Colon Carcinoma Metastatic in the Lung (tissue), 2 donors: ENCODE results near the genes EGR4 and NAT8.

DNA sequence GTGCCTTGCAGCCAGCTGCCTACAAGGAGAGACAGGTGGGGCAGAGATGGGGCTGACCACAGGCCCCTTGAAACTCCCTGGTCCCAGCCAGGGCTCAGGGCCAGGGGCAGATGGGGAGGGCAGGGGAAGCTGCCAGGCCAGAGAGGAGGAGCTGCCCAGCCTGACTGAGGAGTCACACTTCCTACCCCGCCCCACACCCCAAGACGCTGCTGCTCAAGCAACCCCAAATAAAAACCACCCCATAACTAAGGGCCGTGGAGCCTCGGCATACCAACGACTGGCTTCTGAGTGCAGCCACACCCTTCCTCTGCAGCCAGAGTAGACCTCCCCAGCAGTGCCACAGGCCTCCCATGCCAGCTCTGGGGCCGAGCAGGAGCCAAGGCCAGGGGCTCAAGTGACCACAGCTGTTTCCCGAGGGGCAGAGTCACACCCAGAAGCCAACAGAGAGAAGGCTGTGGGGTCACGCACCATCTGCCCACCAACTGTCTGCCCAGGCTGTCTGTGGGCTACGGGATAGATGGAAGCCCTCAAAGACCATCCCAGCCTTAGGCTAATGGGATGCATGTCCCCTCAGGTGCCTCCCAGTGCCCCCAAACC is 5.2 kb downstream of the RAB11FIP5 start:
- PRO-cap, 2 experiments, result no peak in any of the 2 experiments

- PRO-cap, 2 experiments, result peak in 2 of 2 experiments; most common plus-strand start chr2:73269583 (in 1); most common minus-strand start chr2:73269492 (in 1)
Measured at GRCh38 chr2:73269317-73269776, 14.9 kb downstream of the FBXO41 start.

DNA sequence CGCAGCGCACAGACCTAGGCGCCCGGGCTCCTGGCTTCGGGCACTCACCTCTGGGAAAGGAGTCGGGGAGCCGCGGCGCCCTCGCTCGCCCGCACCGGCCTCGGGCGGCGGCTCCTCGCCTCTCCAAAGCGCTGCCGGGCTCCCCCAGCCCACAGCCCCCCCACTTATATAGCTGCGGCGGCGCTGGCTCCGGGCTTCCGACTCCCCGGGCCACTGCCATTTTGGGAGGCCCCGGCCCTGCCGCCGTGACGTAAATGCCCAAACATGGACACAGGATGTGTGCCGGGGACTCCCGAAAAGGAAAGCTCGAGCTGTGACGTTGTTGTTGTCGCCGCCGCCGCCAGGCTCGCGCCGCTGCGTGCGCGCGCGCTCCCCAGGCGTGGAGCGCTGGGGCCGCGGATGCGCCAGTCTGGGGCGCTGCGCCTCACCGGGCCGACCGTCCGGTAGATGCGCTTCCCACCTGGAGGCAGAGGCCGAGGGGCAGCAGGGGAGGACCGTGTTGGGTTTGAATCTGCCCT is at the start of gene EGR4:
Gene EGR4 (minus strand): TSS at position 142 of the 518 bp plus-strand sequence.
- PRO-cap, 2 experiments, result no peak in any of the 2 experiments

DNA sequence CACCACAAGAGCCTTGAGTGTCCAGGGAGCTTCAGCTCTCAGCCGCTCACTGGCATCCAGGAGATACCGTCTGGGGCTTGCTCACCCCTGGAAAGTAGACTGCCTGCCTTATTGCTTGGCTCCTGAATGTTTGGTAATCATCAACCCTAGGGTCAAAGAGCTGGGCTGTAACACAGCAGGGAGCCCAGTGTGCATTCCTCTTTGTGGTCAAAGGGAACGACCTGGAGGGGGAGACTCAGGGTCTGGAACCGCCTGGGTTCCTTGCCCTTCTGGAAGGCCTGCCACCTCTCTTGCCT is at the start of gene NAT8:
Gene NAT8 (minus strand): TSS at position 101 of the 296 bp plus-strand sequence.
- PRO-cap, 2 experiments, result no peak in any of the 2 experiments

DNA sequence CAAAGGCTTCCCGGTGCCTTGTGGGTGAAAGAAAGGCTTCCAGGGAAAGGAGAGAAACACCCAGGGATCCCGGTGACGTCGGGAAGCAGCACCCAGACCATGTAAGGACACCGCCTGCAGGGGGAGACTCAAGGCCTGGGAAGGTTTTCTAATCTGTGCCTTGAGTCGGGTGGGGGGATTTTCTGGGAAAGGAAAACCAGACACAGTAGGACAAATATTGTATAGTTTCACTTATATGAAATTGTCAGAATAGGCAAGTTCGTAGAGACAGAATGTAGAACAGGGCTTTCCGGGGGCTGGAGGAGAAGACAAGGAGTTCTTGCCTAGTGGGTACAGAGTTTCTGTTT is 42.7 kb upstream of the NAT8 start:
- PRO-cap, 2 experiments, result no peak in any of the 2 experiments

- PRO-cap, 2 experiments, result no peak in any of the 2 experiments
Measured at GRCh38 chr2:73751129-73751625, 14.0 kb upstream of the TPRKB start.

DNA sequence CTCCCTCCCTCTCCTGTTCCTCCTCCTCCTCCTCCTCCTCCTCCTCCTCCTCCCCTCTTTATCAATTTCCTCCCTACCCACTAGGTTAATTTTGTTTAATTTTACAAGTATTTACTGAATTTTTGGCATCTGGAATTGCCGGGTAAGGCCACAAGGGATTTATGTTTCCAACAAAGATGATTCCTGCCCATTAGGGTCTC is 6.3 kb upstream of the DGUOK start:
- PRO-cap, 2 experiments, result no peak in any of the 2 experiments

DNA sequence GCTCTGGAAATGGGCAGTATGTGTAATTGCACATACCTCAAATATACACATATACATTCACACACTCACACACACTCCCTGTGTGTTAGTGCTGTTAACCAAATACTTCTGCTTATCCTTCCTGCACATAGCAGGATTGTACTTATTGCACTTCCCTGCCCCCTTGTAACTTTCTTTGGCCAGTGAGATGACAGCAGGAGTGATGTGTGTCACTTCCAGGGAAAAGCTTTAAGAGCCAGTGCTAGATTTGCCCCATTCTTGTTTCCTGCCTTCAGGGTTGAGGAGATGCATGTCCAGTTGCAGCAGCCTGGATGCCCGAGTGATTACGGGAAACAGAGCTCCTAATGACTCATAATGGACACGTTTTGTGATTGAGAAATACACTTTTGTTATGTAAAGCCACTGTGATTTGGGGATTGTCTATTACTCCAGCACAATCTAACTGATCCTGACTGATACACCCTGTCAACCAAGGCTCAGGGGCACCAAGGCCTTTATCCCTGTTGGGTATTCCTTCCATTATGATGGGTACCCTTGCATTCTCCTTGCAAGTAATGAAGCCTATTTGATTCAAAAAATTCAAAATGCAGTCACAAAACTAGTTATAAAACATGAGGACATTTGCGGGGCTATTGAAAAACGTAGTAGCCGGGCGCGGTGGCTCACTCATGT is 5.0 kb upstream of the TET3 start:
- PRO-cap, 2 experiments, result no peak in any of the 2 experiments

GRCh38 chr2:74030624-74031394 is 46.1 kb downstream of the TET3 start:
- PRO-cap, 2 experiments, result no peak in any of the 2 experiments

DNA sequence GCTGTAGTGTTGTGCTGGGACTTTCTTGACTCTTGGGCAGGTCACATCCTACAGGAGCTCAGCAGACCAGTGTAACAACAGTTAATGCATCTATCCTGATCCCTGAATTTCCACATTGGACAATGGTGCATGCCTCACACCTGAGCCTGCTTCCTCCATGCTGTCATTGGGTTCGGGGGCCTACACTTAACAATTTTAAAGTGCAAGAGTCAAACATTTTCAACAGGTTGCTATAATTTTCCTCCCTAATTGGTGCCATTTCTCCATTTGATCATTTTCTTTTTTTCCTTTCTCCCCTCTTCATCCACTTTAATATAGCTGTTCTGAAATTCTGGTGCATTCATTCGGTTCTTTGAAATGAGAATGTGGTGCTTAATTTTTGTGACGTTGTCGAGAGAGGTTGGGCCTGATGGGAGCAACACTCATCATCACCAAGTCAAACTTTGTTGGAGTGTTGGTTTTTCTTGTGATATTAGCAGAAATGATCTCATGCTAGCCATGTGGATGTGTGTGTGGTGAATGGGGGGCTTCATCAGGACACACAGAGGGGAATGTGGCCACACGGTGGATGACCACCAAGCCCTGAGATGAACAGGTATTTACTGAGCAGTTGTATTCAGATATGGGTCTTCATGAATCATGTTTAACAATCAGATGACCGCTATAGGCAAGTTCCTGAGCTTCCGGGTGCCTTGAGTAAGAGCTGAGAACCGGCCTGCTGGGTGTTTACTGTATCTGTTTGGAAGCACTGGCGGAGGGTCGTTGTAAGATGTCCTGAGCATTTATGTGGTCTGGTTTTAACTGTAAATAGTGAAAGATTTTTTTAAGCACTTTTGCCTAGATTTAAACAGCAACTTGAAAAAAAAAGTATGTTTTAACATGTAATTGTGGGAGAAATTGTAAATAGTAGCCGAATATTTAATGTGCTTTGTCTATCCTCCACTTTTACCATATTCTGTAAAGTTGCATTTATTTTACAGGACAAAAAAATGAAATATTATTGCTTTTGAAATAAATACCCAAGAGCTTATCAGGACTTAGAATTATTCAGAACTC is 44.1 kb downstream of the BOLA3 start:
- PRO-cap, 2 experiments, result no peak in any of the 2 experiments

DNA sequence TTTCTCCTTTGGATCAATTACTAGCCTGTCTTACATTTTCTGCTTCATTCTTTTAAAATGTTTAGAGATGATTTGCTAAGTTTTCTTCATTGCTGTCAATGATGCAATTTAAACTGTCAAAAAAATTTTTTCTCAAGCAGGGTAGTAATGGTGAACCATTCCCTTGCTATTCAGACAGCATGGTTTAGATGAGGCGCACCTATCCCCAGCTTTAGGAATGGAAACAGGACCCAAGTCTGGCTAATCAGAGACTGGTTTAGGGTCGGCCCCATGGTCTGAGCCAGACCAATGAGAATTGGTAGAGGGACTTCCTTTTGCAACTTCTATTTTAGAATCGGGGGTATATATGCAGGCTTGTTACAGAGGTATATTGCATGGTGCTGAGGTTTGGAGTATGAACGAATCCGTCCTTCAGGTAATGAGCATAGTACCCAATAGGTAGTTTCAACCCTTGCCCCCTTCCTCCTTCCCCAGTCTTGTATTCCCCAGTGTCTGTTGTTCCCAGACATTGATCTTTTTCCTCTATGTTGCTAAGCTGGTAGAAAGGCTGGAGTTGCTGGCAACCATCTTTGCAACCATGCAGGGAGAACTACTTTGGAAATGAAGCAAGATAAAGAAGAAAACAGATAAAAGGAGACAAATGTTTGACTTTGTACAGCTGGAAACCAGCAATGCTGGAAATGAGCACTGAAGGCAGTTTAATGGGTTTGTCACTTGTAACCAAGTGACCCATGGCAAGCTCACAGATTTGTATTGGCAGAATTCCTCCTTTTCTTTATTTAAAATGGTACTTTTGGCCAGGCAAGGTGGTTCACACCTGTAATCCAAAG is 1.6 kb upstream of the BOLA3 start:
- PRO-cap, 2 experiments, result no peak in any of the 2 experiments

- PRO-cap, 2 experiments, result no peak in any of the 2 experiments
Measured at GRCh38 chr2:74205394-74206019, 7.1 kb downstream of the MTHFD2 start.

GRCh38 chr2:74462426-74463009 is 2.7 kb downstream of the MOGS start:
- PRO-cap, 2 experiments, result no peak in any of the 2 experiments

DNA sequence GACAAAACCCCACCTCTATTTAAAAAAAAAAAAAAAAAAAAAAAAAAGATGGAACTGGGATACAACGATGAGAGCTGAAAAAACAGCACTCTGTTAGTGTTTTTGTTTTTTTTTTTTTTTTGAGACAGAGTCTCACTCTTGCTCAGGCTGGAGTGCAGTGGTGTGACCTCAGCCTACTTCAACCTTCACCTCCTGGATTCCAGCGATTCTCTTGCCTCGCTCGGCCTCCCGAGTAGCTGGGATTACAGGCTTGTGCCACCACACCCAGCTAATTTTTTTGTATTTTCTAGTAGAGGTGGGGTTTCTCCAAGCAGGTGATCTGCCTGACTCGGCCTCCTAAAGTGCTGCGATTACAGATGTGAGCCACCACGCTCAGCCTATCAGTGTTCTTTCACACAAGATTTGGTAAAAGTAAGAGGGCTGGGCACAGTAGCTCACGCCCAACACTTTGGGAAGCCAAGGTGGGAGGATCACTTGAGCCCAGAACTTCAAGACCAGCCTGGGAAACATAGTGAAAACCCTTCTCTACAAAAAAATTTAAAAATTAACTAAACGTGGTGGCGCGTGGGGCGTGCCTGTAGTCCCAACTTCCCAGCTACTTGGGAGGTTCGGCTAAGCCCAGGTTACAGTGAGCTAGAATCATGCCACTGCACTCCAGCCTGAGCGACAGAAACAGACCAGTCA is 1.2 kb downstream of the MRPL53 start:
- PRO-cap, 2 experiments, result no peak in any of the 2 experiments

GRCh38 chr2:74576598-74577275 is 22.2 kb downstream of the DOK1 start:
- PRO-cap, 2 experiments, result no peak in any of the 2 experiments

DNA sequence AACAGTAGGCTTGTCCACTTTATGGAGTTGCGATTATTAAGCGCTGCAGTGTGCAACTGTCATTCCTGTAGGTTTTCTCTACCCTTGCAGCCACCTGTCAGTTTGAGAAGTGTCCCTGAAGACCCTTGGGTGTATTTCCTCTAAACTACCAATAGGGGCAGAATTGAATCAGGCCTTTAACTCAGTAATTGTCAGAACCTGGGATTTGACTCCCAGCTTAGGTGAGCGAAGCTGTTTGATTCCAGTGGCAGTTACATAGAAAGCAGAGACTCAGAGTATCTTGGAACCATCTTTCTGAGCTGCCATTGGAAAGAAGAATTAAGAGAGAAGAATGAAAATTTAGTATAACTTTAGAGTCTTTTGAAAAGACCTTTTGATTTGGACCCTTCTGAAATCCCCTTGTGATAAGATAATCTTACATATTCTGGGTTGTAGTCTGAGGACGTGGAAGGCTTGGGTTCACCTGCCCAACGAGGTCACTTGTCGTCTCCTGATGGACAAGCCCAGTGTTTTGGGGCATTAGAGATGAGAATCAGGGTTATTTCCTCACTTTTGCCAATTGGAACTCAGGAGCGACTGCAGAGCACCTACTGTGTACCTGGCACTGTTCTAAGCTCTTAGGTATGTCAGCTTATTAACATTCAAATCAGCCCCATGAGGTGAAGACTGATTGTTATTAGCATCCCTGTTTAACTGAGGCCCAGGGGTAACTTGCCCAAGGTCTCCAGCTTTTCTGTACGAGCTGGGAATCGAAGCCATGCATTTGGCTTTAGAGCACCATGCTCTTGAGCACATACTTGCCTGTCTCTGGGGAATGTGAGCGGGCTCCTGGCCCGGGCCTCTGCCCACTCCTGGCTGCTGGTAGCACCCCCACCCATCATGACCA is 2.8 kb downstream of the HK2 start:
- PRO-cap, 2 experiments, result no peak in any of the 2 experiments

DNA sequence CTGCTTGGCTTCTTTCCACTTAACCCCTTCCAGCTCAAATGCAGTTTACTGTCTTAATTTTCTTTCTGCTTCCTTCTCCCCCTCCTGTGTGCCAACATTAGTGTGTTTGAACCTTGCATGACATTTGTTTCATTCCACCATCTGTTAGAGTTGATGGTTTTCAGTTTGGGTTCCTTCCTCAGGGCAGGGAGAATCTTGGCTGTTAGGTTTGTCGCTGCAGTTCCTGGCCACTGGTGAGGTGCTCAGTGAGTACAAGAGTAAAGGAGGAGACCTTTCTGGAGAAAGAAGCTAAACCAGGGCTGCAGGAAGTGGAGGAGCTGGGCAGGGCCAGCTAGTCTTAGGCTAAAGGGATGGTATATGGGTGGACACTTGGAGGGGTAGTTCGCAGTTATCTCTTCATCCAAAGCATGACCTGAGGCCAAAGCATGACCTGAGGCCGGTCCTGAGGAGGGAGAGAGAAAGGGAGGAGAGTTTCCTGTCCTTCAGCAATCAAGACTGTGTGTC is 4.1 kb downstream of the HK2 start:
- PRO-cap, 2 experiments, result no peak in any of the 2 experiments

- PRO-cap, 2 experiments, result no peak in any of the 2 experiments
Measured at GRCh38 chr2:74841520-74842264, 7.8 kb downstream of the HK2 start.

DNA sequence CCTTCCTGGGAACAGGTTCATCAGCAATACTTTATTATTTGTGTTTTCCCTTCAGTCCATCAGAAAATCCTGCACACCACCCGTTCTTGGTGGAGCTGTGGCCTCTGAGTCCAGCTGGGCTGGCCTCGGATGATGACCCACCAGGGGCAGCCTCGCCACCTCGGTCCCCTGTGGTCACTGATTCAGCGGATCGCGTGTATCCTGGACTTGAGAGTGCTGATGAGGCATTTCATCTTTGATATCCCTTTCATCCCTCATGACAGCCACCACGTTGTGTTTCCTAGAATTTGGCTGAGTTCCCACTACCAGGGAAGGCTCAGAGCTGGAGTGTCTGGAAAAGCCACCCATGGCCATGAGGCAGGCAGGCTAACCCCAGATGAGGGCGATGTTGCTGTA is 31.3 kb downstream of the HK2 start:
- PRO-cap, 2 experiments, result no peak in any of the 2 experiments

GRCh38 chr2:74891111-74892127 is 57.5 kb downstream of the HK2 start:
- PRO-cap, 2 experiments, result no peak in any of the 2 experiments